Bronchial epithelial cell (primary cell): Measurements from ENCODE around the gene ZFR2.

DNA sequence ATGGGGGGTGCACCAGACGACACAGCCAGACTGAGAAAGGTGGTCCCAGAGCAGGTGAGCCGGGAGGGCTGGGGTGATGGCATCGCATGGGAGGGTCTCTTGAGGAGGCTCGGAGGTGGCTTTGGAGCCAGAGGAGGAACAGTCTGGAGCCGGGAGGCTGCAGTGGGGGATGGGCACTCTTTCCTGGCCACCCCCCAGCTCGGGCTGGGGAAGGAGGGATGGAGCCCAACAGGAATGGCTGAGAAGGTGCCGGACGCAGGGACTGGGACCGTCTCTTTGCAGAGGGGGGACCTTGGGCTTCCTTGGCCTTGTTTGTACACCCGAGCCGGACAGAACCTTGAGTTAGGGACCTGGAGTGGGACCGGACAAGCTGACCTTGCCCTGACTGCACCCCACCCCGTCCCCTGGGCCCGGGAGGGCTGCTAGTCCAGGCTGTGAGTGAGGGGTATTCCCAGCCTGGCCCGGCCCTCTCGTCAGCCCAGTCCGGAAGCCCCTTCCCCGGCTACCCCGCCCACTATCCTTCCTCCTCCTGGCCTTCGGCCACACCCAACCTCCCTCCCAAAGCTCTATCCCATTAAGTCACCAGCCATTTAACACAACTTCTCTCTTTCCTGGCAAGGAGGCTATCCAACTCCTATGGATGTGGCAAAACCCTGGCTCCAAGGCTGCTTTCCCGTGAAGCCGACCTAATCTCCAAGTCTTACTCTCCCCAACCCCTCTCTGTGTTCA lies 845 bp upstream of the TBXA2R start:
- RRBS, 2 experiments = 13 to 14% methylated on average over 8 to 10 of the region's 22 CpGs

GRCh38 chr19:3634508-3635184 lies 8.1 kb upstream of the CACTIN start:
- RRBS, 2 experiments = no CpG with 5 or more reads among the region's 21 CpGs

DNA sequence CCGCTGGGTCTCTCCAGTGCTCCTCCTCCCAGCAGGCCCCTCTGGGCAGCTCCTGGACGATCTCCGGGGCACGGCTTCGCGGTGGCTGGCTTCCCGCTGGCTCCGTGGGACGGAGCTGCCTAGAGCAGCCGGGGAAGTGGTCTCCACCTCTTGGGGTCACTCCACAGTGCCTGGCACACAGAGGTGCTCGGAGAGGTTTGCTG lies 9.8 kb upstream of the CACTIN start:
- RRBS, 2 experiments = 80 to 86% methylated on average over 8 of the region's 11 CpGs

GRCh38 chr19:3683927-3684664 lies 16.2 kb downstream of the PIP5K1C start:
- RRBS, 2 experiments = 70 to 74% methylated on average over 5 of the region's 21 CpGs

DNA sequence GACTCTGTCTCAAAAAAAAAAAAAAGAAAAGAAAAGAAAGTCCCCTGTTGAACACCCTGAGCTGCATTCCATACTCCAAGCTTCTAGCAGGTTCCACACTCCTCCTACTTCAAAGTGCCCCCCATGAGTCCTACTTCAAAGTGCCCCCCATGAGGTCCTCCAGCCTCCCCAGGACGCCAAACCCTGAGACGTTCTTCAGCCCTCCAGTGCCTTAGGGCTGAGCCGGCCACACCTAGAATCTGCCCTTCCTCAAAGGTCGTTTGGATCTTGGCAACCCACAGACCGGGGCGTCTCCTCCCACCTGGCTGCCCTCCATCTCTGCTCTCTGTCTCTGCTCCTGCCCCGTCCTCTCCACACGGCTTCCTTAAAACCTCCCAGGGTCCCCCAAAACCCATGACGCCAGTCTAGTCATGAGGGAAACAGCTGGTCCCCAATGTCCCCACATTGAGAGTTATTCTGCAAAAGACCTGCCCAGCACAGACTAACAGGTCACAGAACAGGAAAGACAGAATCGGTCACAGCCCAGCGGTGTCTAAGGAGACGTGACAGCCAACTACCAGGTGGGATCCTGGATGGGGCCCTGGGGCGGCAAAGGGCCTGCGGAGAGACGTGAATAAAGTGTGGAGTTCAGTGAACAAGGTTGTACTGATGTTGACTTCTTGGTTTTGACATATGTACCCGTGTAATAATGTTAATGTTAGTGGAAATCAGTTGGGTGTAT lies 4.9 kb downstream of the TJP3 start:
- RRBS, 2 experiments = 0 to under 1% methylated on average over 2 to 3 of the region's 16 CpGs

DNA sequence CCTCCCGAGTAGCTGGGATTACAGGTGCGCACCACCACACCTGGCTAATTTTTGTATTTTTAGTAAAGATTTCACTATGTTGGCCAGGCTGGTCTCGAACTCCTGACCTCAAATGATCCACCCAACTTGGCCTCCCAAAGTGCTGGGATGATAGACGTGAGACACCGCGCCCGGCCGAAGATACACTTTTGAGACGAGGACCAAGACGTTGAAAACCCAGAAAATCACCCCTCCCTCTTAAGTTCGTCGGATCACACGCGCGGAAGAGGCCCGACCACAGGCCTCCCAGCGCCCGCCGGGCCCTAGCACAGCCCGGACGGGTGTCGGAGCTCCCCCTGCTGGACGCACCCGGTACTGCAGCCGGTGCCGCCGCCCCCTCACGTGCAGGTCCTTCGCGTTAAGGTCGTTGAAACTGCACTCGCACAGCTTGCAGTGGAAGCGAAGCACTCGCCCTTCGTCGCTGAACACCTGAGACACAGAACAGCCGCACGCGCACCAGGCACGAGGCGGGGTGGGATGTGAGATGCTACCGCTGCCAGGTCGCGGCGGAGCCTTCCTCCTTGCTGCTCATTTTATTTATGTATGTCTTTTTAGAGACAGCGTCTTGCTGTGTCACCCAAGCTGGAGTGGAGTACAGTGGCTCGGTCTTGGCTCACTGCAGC lies 35.7 kb upstream of the MATK start:
- RRBS, 2 experiments = no CpG with 5 or more reads among the region's 47 CpGs

DNA sequence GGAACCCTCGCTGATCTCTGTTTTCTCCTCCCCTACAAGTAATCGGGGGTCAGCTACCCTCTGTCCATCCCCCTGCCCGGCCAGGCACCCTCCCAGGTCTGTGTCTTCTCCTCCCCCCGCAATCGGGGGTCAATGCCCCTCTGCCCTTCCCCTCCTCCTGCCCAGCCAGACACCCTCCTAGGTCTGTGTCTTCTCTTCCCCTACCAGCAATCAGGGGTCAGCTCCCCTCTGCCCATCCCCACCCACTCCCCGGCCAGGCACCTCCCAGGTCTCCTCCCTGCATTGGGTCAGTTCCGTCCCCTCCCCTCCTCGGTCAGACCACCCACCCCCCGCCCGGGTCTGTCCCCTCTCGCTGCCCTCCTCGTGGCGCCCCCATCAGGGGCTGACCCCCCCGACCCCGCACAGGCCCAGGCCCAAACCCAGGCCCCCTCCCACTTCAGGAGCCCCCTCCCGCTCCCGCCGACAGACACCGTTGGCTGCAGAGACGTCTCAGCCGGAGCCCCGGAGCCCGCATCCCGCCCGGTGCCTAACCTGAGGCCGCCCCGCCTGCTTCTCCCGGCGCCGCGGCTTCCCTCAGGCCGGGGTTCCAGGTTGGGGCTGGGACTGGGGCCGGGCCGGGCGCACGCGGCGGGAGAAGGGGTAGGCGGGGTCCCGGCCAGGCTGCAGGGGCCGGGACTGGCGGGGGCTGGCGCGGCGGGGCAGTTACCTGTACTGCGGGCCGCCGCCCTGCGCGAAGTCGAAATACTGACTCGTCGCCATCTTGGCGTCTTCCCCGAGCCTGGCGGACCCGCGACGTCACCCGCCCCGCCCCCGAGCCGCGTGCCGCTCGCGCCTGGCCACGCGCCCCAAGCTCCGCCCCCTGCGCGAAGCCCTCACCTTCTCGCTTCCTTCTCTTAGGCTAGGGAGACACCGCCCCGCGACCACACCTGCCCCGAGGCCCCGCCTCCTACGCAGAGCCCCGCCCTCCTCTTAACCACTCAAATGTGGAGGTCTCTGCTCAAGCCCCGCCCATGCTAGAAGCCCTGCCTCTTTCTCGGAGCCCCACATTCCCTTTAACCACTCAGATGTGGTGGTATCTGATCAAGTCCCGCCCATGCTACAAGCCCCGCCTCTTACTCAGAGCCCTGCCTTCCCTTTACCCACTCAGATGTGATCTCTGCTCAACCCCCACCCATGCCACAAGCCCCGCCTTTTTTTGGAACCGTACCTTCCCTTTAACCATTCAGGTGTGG lies at the start of gene ZFR2:
ZFR2 (minus strand) TSS at position 780 of the 1,232 bp plus-strand sequence.
- RRBS, 2 experiments = 2 to 8% methylated on average over 10 to 11 of the region's 86 CpGs

GRCh38 chr19:3951934-3952125 lies 19.0 kb downstream of the NMRK2 start:
- RRBS, 2 experiments = no CpG with 5 or more reads among the region's 1 CpG

DNA sequence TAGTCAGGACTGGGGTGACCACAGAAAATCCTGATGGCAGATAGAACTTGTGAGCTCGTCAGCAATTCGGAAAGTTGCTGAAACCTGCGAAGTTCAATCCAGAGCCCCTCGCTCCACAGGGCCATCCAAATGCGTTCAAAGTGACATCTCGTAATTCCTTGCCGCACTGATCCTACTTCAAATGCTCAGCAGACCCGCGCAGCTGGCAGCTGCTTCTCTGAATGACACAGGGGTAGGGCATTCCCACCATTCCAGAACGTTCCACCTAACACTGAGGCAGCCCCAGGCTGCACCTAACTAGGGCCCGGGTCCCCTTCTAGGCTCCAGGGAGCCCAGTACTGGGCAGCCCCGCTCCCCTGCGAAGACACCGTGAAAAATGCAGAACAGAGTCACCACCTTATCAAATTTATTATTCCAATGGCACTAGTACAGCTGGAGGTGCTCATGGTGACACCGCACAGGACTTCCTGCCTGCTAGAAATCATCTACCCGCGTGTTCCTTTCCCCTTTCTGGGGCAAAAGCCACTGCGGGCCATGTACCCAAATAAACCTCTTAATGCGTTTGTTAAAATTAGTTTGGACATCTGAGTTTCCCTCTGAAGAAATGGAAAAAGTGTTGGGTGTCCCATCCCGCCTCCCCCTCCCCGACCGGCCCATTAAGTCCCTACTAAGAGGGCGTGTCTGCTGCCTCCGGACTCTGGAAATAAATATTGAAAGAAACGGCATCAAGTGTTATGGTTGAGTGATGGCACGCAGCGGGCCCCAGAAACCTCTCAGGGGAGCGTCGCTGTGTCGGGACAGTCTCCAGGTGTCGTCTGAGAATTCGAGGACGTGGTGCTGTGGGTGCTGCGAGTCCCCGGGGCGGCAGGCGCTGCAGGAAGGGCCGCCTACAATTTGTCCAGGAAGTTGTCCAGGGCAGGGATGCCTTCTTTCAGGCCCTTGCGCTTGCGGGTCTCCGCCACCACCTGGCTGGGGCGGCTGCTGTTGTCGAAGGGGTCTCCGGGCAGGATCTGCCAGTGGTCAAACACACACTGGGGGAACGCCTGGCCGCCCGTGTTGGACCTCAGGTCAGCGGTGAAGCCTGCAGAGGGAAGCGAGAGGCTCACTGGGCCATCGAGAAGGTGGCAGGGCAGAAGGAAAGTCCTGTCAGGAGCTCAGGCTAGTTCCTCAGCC lies 5.2 kb upstream of the DAPK3 start:
- RRBS, 2 experiments = no CpG with 5 or more reads among the region's 50 CpGs

DNA sequence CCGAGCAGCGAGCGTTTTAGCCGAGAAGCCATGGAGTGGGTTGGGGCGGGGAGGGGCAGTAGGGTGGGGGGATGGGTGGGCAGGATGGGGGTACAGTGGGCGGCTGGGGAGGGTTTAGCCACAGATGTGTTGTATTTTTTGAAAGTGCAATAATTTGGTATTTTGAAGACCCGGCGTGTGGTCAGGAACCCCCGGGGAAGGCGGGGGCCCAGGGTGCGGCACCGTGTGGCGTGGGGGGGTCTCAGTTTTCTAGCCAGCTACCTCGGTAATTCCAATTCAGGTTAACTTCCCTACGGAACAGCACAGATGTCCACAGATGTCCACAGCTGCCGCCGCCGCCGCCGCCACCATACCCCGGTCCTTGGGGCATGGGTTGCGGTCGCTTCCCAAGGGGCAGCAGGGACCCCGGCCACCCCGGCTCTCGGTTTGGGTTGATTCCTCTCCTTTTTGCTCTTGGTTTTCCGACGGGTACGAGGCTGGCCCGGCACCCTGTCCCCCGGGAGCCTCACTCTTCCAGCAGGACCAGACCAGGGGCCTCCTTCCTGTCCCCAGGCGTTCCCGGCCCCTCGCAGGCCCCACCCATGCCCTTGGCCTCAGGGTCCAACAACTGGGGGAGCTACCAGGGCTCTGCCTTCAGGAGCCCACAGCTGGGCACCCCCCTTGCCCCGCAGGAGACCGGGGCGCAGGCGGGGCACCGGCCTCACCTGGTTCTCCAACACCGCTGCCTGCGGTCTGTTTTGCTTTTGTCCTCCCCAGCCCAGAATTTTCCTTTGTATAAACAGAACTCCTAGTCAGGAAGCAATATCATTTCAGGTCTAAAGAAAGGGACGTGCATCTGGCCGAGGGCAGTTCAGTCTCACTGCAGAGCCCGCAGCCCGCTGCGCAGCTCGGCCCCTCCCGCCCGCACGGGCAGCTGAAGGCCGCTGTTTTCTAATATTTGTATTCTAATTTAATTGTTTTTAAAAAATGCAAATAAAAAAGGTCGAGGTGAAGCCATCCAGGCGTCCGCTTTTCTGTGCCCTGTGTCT lies 28.0 kb downstream of the ZBTB7A start:
- RRBS, 2 experiments = 76 to 79% methylated on average over 13 of the region's 54 CpGs

DNA sequence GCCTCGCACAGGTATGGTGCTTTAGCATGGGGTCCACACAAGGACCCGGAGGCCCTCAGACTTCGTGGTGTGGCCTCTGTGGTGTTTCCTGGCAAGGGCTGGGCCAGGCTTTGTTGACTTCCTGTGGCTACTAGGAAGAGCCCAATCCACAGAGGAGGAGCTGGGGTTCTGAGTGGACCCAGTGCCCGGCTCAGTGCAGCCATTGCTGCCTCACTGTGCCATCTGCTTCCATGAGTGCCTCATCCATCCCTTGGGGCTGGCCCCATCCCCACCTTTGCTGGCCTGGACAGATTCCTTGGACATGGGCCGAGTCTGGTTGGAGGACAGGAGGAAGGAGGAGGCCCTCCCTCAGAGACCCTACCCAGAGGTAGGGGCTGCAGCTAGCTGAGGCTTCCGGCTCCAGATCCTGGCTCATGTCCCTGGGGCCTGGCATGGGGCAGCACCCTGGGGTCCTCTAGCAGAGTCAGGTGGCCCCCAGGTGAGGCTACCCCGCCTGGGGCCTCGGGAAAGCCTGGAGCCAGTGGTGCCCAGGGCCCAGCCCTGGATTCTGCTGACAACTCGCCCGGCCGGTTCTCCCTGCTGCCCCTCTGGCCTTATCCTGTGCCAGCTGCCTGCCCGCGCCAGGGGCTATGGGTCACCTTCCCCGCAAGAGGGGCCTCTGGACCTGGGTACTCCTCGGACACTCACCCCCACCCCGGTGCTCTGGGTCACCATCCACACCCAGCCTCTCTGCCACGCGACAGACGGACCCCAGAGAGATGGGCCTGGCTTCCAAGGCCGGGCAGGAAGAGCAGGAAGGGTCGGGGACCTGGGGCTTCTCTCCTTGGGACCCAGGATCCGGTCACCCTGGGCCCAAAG lies 24.2 kb downstream of the ZBTB7A start:
- RRBS, 2 experiments = 9 to 13% methylated on average over 5 of the region's 22 CpGs

DNA sequence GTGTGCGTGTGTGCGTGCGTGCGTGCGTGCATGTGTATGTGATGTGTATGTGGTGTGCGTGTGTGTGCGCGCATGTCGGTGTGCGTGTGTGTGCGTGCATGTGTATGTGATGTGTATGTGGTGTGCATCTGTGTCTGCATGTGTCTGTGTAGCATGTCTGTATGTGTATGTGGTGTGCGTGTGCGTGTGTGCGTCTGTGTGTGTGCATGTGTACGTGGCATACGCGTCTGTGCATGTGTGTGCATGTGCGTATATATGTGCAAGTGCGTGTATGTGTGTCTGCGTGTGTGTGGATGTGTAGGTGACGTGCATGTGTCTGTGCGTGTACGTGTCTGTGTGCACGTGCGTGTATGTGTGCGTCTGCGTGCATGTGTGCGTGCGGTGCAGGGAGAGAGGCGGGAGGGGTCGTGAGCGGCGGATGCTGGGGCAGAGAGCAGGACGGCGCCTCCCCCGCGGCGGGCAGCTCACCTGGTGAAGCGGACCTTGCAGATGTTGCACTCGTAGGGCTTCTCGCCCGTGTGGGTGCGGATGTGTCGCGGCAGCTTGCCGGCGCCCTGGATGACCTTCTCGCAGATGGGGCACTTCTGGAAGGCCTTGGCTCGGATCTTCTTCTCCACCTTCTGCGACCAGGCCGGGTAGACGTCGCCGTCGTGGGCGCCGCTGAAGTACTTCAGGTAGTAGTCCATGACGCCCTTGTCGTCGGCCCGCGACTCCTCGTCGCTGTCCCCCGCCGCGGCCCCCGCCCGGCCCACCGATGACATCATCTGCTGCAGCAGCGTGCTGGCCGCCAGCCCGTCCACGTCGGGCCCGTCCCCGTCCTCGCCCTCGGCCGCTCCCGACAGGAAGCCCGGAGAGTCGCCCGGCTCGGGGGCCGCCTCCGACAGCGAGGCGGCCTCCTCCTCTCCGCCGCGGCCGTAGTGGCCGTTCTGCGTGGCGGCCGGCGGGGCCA lies 12.9 kb downstream of the ZBTB7A start:
- RRBS, 2 experiments = 92 to 97% methylated on average over 15 of the region's 98 CpGs

DNA sequence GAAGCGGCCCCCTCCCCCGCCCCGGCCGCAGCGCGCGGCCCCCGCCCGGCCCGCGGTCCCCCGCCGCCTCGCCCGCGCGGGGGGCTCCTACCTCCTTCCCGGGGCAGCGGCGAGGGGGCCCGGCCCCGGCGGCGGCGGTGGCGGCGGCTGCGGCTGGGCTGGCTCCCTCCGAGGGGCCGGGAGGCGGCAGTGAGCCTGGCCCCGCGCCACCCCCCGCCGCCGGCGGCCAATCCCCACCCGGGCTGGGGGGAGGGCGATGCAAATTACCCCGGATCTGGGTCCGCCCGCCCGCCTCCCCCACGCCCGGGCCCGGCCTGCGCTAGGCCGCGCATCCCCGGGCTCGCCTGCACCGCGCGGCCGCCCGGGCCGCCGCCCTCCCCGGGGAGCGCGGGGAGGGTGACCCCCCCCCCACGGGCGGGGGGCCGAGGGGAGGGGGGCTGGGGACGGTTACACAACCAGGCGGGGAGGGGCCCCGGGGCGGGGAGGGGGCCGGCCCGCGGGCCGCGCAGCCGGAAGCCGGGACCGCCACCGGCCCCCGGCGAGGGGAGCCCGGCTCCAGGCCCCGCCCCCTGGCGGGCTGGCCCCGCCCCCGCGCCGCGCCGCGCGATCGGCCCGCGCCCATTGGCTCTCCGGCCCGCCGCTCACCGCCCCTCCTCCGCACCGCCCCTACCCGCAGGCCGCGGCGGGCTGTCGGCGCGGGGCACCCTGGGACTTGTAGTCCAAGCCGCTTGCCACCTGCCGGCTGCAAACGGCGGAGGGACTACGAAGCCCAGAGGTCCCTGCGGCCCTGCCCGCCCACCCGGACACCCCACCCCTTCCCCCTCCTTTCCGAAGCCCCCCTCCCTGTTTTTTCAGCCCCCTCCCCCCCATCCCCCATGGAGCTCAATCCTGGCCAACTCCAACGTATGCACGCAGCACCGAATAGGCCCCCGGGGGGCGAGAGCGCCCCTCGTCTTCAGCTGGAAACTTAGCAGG lies 1.1 kb downstream of the ZBTB7A start:
- RRBS, 2 experiments = 2% methylated on average over 59 to 64 of the region's 122 CpGs

- RRBS, 2 experiments = no CpG with 5 or more reads among the region's 8 CpGs
Observed at GRCh38 chr19:4069316-4069638, 2.6 kb upstream of the ZBTB7A start.

GRCh38 chr19:4102880-4103754 lies 20.8 kb downstream of the MAP2K2 start:
- RRBS, 2 experiments = 23 to 38% methylated on average over 4 of the region's 33 CpGs

DNA sequence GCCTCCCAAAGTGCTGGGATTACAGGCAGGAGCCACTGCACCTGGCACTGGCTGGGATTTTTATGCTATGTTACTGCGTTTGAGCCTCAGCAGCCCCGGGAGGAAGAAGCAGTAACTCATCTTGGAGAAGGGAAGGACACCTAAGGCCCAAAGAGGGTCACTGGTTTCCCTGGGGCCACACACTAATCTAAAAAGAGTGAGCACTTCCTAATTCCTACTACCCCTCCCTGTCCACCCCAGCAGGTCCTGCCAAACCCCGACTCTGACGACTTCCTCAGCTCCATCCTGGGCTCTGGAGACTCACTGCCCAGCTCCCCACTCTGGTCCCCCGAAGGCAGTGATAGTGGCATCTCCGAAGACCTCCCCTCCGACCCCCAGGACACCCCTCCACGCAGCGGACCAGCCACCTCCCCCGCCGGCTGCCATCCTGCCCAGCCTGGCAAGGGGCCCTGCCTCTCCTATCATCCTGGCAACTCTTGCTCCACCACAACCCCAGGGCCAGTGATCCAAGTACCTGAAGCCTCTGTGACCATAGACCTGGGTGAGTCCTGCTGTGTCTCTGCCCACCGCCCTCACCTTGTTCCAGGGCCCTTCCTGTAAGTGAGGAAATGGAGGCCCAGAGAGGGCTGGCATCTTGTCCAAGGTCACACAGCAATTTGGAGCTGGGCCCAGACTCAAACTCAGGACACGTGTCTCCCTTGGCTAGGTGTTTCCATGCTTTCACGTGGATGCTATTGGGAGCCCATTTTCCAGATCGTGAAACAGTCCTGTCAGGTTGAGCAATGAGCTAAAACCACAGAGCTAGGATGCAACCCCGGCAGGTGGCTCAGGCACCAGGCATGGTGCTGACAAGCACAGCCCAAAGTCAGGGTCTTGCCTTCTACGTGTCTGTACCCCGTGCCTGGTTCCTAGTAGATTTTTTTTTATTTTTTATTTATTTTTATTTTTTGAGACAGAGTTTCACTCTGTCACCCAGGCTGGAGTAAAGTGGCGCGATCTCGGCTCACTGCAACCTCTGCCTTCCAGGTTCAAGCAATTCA lies 3.6 kb downstream of the CREB3L3 start:
- RRBS, 2 experiments = no CpG with 5 or more reads among the region's 21 CpGs

DNA sequence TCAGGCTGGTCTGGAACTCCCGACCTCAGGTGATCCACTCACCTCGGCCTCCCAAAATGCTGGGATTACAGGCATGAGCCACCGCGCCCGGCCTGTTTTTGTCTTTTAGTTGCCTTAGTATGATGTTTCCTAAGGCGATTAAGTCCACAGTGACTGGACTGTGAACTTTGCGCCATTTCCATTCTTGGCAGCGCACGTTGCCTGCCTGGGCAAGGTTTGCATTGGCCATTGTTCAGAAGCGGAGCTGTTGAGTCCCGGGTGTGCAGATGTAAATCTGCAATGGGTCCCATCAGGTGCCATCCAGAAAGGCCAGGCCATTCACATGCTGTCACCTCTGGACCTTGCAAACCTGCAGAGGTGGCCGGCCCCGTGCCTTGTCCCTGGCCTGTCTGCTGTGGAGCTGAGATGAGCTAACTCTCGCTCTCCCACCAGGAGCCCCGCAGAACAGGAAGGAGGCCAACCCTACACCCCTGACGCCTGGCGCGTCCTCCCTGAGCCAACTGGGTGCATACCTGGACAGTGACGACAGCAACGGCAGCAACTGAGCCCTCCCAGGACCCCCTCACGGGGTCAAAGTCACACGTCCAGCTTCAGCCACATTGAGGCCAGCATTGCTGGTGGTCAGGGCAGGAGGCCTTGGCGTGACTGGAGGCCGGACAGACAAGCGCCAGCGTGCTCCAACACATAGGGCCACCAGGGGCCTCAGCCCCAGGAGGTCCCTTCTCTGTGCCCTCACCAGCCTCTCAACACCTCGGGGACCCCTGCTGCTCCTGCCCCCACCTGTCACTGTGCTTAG lies 10.7 kb upstream of the SHD start:
- RRBS, 2 experiments = no CpG with 5 or more reads among the region's 27 CpGs

DNA sequence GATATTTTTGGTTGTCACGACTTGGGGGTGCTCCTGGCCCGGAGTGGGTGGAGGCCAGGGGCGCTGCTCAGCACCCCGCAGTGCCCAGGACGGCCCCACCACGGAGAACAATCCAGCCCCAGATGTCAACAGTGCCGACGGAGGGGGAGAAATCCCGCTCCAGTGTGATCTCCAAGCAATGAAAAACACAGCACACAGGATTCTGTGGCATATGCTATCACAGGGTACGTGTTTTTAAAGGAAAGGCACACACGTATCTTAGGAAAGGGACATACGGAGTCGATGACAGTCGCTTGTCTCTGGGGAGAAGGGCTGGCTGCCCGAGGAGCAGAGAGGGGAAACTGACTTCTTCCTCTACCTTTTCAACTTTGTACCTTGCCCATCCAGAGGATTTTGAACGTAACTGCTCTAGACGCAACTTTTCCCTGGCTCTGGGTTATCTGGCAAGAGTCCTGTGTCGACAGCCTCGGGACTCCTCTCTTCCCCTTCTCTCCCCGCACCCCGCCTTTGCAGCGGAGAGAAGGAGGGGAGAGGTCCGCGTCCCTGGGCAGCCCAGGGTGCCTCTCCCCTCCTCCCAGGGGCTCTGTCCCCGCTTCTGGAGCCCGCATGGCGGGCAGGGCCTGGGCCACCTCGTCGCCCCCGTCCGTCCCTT lies 690 bp downstream of the SH3GL1 start:
- RRBS, 2 experiments = no CpG with 5 or more reads among the region's 31 CpGs

GRCh38 chr19:4447268-4447724 lies 10.3 kb downstream of the UBXN6 start:
- RRBS, 2 experiments = 62 to 63% methylated on average over 6 of the region's 11 CpGs

- RRBS, 2 experiments = no CpG with 5 or more reads among the region's 20 CpGs
Observed at GRCh38 chr19:4502343-4502836, 15.9 kb downstream of the PLIN4 start.